MCF 10A (cell line): ENCODE results near the gene DDX11.

DNA sequence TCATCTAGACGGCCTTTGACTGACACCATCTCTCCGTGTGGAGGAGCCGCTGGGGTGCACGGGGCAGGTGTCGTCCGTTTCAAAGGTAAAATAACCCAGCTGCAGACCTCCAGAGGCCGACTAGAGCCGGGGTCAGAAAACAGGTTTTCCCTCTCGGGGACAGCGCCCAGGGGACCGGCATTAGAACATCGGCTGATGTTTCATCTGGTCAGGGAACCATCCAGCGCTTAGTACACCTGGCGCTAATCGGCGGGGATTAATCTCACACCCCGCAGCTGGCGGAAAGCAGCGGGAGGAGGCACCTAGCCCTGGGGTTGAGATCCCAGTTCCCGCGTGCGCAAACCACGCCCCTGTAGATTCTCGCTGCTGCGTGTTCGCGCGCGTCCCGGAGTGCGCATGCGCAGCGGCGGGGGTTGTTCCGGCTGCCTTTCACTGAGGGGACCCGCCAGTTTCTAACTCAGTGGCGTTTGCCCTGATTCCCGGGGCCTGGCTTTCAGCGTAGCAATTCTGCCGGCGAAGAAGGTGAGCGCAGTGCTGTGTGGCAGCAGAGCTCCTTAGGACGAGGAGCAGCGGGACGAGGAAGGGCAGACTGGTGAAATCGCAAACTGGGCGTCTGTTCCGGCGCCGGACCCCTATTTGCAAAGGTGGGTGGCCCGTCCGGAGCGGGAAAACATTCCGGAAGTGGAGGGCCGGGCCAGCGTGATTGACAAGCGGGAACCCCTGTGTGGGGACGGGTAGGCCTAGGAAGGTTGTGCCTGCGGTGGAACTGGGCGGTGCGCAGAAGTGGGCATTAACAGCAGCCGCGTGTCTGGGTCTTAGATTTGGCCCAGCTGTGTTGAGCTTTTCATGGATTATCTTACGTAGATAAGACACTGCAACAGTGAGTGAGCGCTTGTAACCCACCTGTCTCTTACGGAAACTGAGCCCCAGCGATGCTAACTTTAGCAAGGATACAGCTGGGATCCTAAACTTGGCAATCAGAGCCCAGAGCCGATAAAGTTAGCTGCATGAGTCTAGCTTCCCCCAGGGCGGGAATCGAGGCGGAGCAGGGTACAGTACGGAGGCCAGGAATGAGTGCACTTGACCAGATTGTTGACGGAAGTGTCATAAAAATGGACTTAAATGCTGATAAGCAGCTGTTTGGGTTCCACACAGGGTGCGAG is at the start of gene DDX11:
Gene DDX11, plus strand, starts transcription at position 413 of the 1,163 bp plus-strand sequence.
- PRO-cap, result bidirectional peak, plus-strand start at position 397 of the sequence, minus-strand start at position 328 of the sequence; bidirectional peak, plus-strand start at position 752 of the sequence, minus-strand start at position 638 of the sequence; bidirectional peak, plus-strand start outside the sequence, minus-strand start at position 1,036 of the sequence
- RRBS, result no CpG with 5 or more reads among the region's 74 CpGs

GRCh38 chr12:31116790-31118068 is 43.6 kb downstream of the DDX11 start:
- PRO-cap, result no peak
- RRBS, result 2% methylated on average over 6 of the region's 55 CpGs

GRCh38 chr12:31229435-31229964 is 96.5 kb downstream of the SINHCAF start:
- PRO-cap, result no peak
- RRBS, result no CpG with 5 or more reads among the region's 7 CpGs

- PRO-cap, result no peak
- RRBS, result no CpG with 5 or more reads among the region's 3 CpGs
Measured at GRCh38 chr12:31321888-31322447, 4.0 kb downstream of the SINHCAF start.

GRCh38 chr12:31325795-31325972 is 266 bp downstream of the SINHCAF start:
- PRO-cap, result no peak
- RRBS, result no CpG with 5 or more reads among the region's 5 CpGs

DNA sequence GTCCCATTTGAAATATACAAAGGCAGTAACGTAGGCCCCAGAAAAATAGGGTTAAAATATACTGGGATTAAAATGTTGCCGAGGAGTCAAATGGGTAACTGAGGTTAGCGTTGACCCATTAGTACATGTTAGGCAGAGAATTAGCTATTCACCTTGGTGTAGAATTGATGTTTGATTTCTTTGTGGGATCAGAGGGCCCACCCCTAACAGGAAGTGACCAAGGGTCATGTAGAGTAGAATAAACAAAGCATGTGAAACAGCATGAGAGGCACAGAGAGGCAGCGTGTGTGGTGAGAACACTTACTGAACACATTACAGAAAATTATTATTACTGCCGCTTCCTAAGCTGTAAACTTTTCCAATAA is 29.4 kb upstream of the SINHCAF start:
- PRO-cap, result no peak
- RRBS, result no CpG with 5 or more reads among the region's 5 CpGs

DNA sequence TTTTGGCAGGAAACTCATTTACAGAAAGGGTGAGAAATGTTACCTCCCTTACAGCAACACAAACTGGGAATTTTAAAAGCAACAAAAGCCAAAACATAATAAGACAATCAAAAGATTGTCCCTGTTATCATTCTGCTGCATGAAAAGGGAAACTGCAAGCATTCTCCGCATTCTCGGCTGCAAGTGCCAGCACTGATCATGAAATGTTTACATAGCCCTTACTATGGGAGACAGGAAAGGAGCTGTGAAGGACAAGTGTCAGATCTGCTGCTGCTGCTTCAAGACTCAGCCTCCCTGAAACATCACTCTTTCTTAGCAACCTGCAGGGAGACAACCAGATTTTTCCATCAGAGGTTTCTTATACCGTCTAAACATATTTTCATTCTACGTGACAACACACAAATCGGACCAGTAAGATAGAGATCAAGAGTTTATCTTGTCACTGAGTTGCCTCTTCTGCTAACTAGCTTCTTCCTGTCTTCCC is 20.0 kb downstream of the DENND5B start:
- PRO-cap, result no peak
- RRBS, result no CpG with 5 or more reads among the region's 5 CpGs

GRCh38 chr12:31686956-31687306 is 27.4 kb downstream of the ETFBKMT start:
- PRO-cap, result no peak
- RRBS, result no CpG with 5 or more reads among the region's 2 CpGs

GRCh38 chr12:31714997-31716117 is 13.5 kb downstream of the AMN1 start:
- PRO-cap, result no peak
- RRBS, result no CpG with 5 or more reads among the region's 8 CpGs

GRCh38 chr12:31728375-31728640 is 513 bp downstream of the AMN1 start:
- PRO-cap, result no peak
- RRBS, result no CpG with 5 or more reads among the region's 6 CpGs

GRCh38 chr12:31733715-31734153 is 4.9 kb upstream of the AMN1 start:
- PRO-cap, result bidirectional peak, plus-strand start at chr12:31733946, minus-strand start at chr12:31733800
- RRBS, result no CpG with 5 or more reads among the region's 6 CpGs

DNA sequence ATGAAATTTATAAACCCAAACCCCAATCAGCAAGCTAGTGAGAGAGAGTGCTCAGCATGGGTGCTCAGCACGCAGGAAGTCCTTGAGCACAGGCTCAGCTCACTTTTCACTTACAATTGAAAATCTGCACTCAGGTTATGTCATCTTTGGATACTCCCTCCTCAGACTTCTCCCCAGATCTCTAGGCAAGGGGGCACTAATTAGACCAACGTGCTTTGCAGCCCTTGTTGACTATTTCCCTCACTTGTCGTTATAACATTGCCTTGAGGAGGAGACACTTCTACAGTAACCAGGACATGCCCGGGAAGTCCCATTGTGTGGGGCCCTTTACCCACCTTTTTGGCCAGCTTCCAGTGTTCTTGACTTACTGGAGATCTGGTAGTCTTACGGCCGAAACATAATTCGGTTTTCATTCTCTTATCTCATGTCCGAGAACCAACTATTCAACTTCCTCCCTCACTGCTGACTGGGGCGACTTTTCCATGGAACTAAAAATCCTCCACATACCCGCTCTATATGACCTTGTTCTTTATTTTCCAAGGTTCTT is 5.4 kb upstream of the H3-5 start:
- PRO-cap, result no peak
- RRBS, result no CpG with 5 or more reads among the region's 10 CpGs

GRCh38 chr12:31874877-31875909 is 83.1 kb upstream of the H3-5 start:
- PRO-cap, result no peak
- RRBS, result no CpG with 5 or more reads among the region's 11 CpGs

DNA sequence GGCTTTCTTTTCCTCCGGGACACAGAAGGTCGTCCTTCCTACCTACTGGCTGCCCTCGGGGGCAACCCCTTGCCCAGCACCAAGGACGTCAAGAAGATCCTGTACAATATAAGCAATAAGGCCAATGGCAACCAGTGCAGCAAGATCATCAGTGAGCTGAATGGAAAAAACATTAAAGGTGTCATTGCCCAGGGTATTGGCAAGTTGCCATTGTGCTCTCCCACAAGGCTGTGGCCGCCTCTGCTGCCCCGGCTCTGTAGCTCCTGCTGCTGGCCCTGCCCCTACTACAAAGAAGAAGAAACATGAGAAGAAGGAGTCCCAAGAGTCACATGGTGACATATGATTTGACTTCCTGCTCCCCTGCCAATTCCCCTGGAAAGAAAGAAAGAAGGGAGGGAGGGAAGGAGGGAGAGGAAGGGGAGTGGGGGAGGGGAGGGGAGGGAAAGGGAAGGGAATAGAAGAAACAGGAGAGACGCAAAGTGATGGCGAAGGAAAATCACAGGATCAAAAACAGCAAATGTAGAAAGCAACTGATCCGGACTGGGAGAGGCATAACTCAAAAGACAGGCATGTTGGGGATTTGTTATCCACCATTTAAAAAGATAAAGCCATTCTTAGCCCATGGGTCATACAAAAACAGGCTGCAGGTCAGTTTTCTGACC is 61.3 kb upstream of the RESF1 start:
- PRO-cap, result no peak
- RRBS, result no CpG with 5 or more reads among the region's 9 CpGs

- PRO-cap, result bidirectional peak, plus-strand start at chr12:31990308, minus-strand start at chr12:31990203
- RRBS, result no CpG with 5 or more reads among the region's 16 CpGs
Measured at GRCh38 chr12:31989752-31990587, 30.8 kb downstream of the RESF1 start.

DNA sequence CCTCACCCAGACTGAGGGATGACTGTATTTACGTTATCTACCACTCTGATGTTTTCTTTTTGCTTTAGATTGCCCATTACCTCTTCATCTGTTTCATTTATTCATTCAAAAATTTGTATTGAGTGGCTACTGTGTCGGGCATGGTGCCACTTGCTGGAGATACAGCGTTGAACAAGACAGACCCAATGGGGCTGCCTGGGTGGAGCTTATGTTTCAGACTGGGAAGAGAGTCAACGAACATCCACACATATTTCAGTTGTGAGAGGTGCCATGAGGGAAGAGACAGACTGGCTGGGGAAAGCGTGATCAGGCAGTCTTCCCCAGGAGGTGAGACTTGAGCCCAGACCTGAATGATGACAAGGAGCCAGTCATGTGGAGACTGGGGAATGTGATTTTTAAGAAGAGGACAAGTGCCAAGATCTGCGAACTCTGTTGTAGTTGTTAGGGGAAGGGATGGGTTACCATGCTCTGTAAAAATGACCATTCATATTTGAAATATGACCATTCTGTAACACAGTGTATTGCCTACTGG is 12.1 kb downstream of the BICD1 start:
- PRO-cap, result no peak
- RRBS, result no CpG with 5 or more reads among the region's 6 CpGs

- PRO-cap, result no peak
- RRBS, result no CpG with 5 or more reads among the region's 11 CpGs
Measured at GRCh38 chr12:32305599-32306250, 93.6 kb upstream of the FGD4 start.

DNA sequence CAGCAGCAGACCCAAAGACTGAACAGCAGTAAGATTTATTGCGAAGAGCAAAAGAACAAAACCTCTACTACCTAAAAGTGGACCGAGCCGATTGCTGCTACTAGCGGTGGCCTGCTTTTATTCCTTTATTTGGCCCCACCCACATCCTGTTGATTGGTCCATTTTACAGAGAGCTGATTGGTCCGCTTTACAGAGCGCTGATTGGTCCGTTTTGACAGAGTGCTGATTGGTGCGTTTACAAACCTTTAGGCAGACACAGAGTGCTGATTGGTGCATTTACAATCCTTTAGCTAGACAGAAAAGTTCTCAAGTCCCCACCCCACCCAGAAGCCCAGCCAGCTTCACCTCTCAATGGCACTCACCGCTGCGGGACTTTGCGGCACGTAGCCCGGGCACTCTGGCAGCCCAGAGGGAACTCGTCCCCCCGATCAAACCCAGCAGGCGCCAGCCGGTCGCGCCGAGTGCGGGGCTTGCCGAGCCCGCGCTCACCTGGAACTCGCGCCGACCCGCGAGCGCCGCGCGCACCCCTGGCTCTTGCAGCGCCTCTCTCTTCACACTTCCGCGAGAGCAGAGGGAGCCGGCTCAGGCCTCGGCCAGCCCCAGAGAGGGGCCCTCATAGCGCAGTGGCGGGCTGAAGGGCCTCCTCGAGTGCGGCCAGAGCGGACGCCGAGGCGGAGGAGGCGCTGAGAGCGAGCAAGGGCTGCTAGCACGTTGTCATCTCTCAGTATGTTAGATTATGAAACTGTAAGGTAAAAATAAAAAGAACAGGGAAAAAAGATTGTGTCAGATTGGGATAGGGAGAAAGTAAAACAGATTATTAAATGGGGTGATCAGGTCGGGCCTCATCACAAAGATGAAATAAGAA is 8.6 kb upstream of the FGD4 start:
- PRO-cap, result no peak
- RRBS, result 61% methylated on average over 4 of the region's 50 CpGs

GRCh38 chr12:32501589-32502558 is 102.5 kb downstream of the FGD4 start:
- PRO-cap, result bidirectional peak, plus-strand start at chr12:32502187, minus-strand start at chr12:32502000
- RRBS, result 65% methylated on average over 2 of the region's 8 CpGs

DNA sequence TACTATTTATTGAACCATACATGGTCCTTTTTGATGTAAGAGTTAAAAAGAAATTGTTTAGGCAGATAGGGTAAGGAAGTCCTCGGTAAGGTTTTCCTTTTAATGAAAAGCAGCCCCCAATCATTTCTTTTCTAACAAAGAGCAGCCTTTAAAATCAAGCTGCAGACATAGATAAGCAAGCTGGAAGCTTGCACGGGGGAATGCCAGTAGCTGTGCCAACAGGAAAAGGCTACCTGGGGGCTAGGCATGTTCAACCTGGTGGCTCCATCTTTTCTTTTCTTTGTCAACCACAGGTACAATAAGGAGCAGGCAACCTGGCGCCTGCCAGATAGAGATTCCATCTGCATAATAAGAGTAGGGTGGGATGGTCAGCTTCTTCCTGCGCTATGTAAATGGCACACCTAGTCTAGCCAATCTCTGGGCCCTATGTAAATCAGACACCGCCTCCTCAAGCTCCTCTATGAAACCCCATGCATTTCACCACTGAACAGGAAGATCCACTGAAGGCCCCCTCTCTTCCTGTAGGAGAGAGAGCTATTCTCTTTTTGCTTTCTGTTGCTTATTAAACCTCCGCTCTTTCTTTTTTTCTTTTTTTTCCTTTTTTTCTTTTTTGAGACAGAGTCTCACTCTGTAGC is 87.4 kb upstream of the PKP2 start:
- PRO-cap, result no peak
- RRBS, result no CpG with 5 or more reads among the region's 6 CpGs